GM19239 (cell line): ENCODE measurements around the gene SLC22A18.

- RRBS, result no CpG with 5 or more reads among the region's 12 CpGs
Observed at GRCh38 chr11:2465652-2466105, 20.9 kb downstream of the KCNQ1 start.

GRCh38 chr11:2649940-2650719 lies 205.3 kb downstream of the KCNQ1 start:
- RRBS, result no CpG with 5 or more reads among the region's 4 CpGs

- RRBS, result no CpG with 5 or more reads among the region's 5 CpGs
Observed at GRCh38 chr11:2658930-2659681, 214.3 kb downstream of the KCNQ1 start.

DNA sequence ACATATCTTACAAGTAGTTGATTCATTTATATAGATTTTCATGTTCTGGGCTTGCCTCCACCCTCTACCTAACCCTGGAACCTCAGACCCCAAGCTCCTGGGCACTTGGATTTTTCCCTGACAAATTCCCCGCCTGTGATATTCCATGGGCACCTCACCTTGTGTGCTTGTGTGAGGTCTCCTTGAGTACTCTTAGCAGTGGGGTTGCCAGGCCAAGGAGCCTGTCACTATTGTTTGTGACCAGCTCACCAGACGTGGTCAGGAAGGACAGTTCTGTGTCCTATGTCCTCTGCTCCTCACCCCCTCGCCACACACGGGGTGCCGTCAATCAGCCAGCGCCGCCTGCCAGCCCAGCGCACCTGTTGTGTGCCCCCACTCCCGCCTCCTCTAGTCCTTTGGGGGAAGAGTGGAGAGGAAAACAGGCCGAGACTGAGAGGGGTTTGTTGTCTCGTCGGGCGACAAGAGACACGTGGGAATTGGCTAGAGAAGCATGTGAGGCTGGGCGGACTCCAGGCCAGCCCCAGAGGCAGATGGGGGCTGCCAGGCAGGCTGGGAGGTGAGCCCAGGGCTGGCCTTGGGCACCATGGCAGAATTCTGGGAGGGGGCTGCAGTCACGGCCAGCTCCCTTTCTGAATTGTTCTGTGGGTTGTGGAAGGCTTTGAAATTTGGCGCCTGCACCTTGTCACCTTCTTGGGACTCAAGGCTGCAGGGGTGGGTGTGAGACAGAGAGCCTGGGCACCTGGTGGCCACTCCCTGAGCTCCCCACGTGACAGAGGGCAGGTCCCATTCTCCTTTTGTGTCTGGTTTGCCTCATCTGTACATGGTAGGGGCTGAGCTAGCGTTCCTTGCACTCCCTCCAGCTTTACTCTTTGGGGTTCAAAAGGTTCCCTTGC lies 182.8 kb downstream of the CDKN1C start:
- RRBS, result no CpG with 5 or more reads among the region's 19 CpGs

- RRBS, result no CpG with 5 or more reads among the region's 24 CpGs
Observed at GRCh38 chr11:2725455-2726258, 159.9 kb downstream of the CDKN1C start.

- RRBS, result no CpG with 5 or more reads among the region's 9 CpGs
Observed at GRCh38 chr11:2729937-2730354, 155.6 kb downstream of the CDKN1C start.

DNA sequence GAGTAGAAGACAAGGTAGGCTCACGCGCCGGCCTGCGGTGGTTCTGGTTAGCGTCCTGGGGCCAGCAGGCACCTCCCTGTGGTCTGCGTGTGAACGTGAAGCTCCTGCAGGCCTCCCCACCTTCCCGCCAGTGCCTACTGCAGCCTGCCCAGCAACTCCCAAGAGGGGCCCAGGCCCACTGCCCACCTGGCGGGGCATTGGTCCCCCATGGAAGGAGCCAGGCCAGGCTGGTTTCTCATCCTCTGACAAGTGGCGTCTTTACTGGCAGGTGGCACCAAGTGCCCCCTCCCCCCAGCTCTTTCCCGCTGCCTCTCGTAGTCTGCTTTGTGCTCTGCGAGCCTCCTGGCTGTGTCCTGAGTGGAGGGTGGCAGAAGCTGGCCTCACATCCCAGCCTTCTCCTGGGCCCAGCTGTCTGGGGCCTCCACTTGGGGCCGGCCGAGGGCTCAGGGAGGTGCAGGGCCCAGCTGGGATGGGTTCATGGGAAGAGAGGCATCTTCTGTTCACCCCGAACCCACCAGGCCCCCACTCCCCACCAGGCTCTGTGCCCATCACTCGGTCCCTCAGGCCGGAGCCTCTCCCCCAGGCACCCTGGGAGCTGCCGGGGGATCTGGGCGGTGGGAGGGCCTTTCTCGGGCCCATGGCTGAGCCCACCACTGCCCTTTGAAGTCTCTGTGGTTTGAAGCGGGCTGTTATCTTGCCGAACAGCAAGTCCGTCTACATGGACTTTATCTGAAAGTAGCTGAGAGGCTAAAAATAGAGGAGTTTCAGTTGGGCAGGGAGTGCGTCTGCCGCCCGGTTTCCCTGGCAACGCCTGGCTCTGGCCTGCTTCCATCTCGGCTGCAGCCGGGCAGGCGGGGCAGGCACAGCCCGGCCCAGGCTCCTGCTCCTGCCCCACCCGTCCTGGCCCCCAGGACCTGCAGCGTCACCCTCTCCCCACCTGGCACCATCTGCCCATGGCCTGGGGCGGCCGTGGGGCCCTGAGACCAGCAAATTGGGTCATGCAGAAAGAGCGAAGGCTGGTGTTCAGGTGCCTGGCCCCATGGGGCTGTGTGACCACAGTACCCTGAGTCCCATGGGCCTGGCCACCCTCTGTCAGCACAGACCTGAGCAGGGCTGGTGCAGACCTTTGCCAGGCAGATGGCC lies 107.2 kb downstream of the CDKN1C start:
- RRBS, result 9% methylated on average over 4 of the region's 37 CpGs

GRCh38 chr11:2809293-2809718 lies 76.3 kb downstream of the CDKN1C start:
- RRBS, result no CpG with 5 or more reads among the region's 15 CpGs

DNA sequence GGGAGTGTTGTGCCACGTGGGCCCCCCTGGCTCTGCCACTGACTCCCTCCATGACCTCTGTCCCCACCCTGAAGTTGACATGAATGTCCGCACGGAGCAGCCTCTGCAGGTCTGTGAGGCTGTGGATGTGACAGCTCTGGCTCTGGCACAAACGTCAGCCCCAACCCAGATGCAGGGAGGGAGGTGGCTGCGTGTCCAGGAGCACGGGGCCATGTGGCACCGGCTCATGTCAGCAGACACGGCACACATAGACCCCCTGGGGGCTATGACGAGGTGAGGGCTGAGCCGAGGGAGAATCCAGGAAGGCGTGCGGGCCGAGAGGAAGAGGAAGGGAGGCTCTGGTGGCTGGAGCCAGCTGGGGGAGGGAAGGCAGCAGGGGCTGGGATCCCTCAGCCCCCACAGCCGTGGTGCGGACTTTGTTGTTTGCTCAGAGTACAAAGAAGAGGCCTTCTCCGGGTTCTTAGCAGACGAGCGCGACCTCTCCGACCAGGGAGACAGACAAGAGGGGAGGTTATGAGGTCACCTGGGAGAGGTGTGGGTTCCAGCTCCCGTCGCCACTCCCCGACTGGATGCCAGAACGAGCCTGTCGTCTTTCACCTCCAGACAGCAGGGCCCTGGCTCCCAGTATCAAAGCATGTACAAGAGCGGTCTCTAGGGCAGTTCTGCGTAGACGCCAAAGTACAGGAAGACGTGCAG lies 46.1 kb downstream of the CDKN1C start:
- RRBS, result no CpG with 5 or more reads among the region's 29 CpGs

DNA sequence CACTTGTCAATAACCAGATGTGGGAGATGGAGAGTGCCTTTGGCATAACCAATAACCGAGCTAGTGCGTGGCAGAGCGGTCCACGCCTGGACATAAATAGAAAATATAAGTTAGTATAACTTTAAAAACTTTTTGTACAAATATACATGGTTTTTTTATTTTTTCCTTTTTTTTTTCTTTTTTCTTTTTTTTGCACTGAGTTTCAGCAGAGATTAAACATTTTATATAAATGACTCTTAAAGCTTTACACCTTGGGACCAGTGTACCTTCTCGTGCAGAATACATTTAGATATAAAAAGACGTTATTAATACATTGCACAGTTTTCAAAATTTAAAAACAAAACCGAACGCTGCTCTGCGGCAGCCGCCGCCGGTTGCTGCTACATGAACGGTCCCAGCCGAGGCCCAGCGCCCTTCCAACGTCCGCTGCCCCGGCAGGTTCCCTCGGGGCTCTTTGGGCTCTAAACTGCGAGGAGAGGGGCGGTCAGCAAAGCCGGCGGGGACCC lies 2.1 kb downstream of the CDKN1C start:
- RRBS, result 6% methylated on average over 11 of the region's 23 CpGs

DNA sequence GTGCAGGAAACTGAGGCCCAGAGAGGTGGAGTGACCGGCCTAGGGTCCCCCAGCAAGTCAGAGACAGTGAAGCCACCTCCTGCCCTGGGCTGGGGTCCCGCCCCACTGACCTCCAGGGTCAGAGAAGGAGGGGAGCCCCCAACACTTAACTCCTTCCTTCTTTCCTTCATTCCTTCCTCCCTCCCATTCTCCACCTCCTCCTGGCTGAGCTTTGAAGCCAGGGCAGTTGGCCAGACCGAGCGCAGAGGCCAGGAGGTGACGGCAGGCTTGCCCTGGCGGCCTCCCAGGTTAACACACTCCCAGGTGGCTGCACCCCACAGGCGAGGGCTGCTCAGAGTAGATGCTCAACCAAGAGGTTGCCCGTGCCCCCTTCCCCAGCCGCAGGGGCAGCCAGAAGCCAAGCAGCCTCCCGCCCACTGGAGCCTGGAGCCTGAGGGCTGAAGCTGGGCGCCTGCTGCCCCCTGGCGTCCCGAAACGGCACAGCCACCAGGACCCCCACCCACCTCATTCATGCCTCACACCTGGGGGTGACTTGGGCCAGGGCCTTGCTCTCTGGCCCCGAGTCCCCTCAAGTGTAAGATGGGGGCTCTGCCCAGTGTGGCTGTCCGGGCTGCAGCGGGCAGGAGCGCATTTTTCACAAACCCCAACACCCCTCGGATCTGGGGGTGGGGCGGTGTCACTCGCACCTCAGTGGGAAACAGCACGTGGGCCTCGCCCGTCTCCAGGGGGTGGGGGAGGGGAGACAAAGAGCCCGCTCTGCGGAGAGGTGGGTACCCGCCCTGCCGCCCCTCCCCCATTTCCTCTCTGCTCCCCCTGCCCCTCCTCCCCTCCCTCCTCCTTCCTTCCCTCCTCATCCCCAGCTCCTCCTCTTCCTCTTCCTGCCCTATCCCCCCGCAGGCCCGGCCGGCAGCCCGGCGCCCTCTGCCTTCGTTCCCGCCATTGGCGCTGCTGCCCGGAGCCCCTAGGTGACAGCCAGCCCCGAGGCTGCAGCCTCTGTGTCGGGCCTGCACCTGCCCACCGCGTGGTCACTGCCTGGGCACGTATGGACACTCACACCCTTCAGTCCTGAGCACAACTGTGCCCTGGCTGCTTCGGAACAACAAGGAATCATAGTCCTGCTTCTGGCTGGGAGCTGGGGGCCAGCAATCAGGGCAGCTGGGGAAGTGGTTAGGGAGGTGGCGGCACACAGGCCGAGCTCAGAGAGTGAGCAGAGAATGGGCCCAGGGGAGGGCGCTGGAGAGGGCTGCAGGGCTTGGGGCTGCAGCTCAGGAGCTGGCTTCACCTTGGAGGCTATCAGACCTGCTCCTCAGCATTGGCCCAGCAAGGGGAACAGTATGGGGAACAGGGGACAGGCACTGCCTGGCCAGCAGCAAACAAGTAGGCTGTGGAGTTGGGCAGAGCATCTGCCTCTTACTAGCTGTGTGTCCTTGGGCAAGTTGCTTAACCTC lies 6.7 kb upstream of the CDKN1C start:
- RRBS, result 5% methylated on average over 6 of the region's 46 CpGs

- RRBS, result 4% methylated on average over 23 of the region's 61 CpGs
Observed at GRCh38 chr11:2901802-2903005, at the start of gene SLC22A18. SLC22A18 (plus strand) TSS chr11:2902278.

DNA sequence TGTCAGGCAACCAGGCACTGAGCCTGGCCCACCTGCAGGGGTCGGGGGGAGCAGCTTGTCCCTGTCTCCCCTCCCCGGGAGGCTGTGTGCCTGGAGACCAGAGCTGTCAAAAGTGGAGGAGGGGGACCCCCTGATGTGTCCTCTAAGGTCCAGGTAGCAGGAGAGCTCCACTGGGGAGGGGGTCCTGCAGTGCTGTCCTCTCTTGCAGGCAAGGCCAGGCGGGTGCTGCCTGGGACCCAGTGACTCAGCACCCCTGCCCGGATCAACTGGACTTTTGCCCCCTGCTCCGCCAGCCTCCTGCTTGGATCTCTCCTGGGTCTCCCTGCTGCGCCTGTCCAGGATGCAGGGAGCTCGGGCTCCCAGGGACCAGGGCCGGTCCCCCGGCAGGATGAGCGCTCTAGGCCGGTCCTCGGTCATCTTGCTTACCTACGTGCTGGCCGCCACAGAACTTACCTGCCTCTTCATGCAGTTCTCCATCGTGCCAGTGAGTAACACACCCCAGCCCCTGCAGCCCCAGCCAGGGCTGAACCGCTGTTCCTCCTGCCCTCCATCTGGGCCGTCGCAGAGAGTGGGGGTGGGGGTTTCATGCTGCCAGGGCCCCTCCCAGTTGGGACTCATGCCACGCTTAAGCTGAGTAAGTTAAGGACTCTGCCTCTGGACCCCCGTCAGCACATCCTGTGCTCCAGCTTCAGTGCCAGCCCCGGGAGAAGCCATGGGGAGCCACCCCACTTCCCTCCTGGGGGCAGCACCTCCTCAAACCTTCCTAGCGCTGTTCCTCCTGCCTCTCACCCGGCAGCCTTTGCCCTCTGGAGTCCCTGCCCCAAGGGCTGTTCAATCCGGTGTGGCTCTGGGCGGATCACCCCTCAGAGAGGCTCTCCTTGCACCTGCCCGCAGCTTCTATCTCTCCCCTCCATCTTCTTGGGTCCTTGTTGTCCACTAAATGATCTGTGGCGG lies 1.2 kb downstream of the SLC22A18 start:
- RRBS, result 92% methylated on average over 4 of the region's 27 CpGs

- RRBS, result 93% methylated on average over 2 of the region's 66 CpGs
Observed at GRCh38 chr11:2909257-2909938, 7.3 kb downstream of the SLC22A18 start.

DNA sequence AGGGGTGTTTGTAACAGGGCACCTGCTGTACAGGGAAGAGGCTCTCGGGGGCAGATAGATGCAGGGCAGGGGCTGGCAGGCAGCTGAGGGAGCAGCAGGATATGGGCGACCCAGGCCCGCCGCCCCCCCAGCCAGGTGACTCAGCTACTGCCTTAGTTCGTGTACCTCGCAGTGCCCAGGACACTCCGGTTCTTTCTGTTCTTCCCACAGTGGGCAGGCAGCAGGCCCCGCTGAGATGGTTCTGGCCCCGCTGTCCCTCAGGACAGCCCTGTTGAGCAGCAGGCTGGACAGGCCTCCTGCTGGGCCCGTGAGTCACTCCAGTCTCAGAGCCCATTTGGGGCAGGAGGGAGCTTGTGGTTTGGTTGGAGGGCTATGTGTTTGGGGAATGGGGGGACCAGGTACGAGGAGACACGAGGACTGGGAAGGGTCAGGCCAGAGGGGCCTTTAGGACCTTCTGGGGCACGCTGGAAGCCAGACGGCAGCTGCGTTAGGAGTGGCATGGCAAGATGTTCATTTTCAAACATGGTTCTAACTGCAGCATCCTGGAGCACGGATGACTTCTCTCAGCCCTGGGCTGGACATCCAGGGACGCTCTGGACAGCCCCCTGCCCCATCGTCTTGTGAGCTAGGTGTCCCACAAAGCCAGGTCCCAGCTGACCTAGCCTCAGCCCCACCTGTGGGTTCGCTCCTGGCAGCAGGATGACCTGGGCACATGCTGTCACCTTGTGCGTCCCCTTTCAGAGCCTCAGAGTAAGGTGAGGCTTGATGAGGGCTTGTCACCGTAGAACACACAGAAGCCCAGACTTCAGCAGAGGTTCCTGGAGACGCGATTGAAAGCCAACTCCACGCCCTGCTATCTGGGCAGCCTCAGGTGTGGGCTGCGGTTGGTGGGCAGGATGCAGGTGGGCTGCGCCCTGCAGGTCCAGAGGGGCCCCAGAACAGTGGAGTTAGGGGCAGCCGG lies 11.3 kb downstream of the SLC22A18 start:
- RRBS, result no CpG with 5 or more reads among the region's 27 CpGs

DNA sequence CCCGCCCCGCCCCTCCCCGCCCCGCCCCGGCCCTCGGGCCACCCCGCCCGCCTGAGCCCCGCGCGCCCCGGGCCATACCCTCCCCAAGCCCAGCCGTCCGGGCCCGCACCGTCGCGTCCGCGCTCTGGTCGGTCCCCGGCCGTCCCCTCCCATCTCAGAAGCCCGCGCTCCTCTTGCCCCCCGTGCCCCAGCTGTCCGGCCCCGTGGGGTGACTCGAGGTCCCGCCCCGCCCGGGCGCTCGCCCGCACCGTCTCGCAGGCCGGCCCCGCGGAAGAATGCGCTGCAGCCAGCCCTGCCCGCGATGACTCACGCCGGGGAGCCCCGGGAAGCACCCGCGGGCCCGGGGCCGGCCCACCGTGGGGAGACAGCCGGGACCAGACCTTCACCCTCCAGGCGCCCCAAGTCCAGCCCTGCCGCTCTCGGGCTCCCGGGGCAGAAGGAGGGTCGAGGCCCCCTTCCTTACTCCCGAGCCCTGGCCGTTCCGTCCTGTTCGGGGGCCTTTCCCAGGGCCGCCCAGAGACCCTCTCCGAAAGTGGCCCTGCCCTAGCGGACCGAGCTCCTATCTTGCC lies 325 bp upstream of the PHLDA2 start:
- RRBS, result 3% methylated on average over 41 of the region's 65 CpGs

- RRBS, result no CpG with 5 or more reads among the region's 6 CpGs
Observed at GRCh38 chr11:2989035-2989436, 3.1 kb downstream of the NAP1L4 start.

- RRBS, result no CpG with 5 or more reads among the region's 3 CpGs
Observed at GRCh38 chr11:2990575-2990952, 1.6 kb downstream of the NAP1L4 start.

- RRBS, result no CpG with 5 or more reads among the region's 5 CpGs
Observed at GRCh38 chr11:3021967-3022265, 29.8 kb upstream of the NAP1L4 start.

DNA sequence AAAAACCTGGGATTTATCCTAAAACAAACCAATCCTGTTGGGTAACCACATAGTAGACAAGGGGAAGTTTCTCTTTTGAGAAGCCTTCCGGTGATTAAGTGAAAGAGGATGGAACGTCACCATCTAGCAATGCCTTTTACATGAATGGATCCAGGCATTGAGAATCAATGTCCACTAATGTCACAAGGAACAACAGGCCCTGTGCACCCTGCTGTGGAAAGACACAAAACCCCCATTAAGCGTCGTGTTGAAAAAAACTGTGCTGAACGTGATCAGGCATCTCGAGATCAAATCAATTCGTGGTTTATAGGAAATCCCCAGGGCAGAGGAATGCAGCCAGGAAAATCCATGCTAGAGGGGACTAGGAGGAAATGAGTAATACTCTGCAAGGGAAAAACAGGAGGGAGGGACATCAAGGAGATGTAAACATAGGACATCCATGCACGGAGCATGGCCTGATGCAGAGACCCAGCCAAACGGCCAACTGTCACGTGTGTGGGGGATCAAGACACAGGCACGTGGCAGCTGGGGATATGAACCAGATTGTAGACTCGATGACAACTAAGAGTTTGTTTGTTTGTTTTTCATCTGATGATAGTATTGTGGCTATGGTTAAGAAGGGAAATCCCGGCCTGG lies 38.6 kb upstream of the CARS1 start:
- RRBS, result no CpG with 5 or more reads among the region's 13 CpGs